Neural crest cell (in vitro differentiated cells): ENCODE measurements around a stretch of chr18.

GRCh38 chr18:35730494-35731121, 149.1 kb downstream of the GALNT1 start:
- PRO-cap: no peak

DNA sequence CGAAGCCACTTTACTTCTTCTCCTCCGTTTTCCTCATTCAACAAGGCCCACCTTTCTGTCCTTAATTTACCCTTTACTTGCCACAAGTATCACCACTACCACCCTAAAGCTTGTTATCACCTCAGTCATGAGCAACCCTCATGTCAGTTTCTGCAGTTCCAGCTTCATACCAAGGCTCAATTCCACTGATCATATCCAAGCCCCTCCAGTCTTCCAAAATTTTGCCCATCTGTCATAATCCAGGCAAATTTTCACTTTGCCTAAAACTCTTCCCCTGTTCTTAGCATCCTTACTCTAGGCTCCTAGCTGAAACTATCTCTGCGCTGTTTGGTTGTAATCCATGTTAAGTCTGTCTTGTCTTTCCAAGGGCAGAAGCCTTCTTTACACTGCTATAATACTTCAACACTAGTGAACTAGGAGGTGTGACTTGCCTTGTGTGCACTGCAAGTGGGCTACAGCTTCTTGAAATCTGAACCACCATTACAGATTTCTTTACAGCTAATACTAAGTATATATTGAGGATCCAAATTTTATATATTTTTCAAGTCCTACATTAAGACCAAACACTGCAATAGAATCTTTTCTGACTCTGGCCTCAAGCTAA, 26.1 kb downstream of the C18orf21 start:
- PRO-cap: no peak

DNA sequence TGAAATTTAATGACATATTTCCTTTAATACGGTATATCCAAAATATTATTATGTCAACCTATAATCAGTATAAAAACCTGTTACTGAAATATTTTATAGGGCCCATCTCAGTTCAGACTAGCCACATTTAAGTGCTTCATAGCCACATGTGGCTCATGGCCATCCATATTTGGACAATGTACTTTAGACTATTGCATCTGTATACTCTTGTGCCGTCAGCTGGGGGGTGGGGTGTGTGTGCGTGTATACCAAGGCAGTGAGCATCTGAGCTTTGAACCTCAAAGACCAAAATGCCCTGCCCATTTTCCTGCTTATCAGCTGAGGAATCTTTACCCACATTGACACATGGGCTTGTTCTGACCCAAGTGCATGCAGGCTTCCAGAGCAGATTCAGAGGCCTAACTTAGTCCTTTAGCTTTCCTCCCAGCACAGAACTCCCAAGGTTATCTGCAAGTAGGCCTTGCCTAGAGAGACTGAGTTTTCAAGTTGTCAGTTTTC, 11.2 kb upstream of the MOCOS start:
- PRO-cap: no peak

DNA sequence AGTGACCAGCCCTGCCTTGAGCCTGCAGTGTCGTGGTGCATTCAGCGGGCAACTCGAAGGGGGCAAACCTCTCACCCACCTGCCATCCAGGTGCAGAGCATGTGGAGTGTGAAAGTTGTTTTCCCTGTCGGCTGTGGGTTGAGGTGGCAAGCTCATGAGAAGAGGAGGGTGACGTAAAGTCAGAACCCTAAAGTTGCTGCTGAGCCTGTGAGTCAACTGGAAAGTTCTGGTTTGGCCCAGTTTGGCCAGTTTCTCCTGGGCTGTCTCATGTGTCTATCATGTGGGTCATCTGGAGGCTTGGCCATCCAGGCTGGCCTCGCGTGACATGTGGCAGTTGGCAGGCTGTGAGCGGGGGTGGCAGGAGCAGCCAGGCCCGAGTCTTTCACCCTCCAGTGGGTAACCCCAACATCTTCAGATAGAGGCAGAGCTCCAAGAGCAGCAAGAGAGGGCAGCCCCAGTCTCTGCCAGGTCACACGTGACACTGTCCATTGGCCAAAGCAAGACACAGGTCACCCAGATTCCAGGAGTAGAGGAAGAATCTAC, 51.4 kb downstream of the FHOD3 start:
- PRO-cap: no peak

GRCh38 chr18:36402779-36403131, 105.2 kb downstream of the FHOD3 start:
- PRO-cap: no peak

DNA sequence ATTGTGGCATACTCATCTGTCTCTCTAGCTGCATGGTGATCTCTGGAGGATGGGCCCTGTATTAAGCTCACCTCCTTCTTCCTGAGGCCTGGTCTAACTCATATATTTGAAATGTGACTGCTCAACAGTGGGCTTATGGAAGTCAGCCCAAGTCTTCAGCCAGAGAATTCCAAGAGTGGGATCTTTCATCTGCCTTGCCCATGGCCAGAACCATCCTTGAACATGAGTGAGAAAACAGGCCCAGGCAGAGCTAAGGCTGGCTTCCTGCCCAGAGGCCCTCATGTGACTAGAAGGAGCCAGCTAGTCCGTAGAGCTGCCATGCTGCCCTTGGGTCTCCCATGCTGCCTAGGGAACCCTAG, 203.5 kb downstream of the FHOD3 start:
- PRO-cap: no peak

- PRO-cap: no peak
These were observed 311.1 kb downstream of the CELF4 start for GRCh38 chr18:37254466-37254838.

GRCh38 chr18:37565003-37565379, 607 bp downstream of the CELF4 start:
- PRO-cap: no peak

- PRO-cap: no peak
These were observed 1888.4 kb upstream of the CELF4 start for GRCh38 chr18:39454057-39454423.

- PRO-cap: no peak
These were observed 2136.3 kb upstream of the CELF4 start for GRCh38 chr18:39701839-39702345.

GRCh38 chr18:42038754-42039186, 83.7 kb downstream of the PIK3C3 start:
- PRO-cap: no peak

DNA sequence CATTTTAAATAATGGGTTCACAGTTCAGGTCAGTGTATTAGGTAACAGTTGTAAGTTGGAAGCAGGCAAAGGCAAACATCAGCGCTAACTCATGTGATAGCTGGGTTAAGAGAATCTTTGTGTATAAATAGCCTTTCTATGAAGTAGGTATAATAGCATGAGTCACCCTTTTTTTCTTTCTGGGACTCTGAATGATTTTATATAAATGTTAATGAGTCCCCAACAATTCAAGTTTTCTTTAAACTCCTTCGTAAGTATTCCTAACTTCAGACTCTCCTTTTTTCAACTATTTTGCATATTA, 384.3 kb downstream of the PIK3C3 start:
- PRO-cap: no peak

GRCh38 chr18:43830827-43831345, 553.6 kb upstream of the SYT4 start:
- PRO-cap: no peak

- PRO-cap: no peak
These were observed 606.7 kb upstream of the SYT4 start for GRCh38 chr18:43883889-43884394.

GRCh38 chr18:44701032-44701728, 20.5 kb downstream of the SETBP1 start:
- PRO-cap: no peak

GRCh38 chr18:44725599-44726085, 45.0 kb downstream of the SETBP1 start:
- PRO-cap: no peak

DNA sequence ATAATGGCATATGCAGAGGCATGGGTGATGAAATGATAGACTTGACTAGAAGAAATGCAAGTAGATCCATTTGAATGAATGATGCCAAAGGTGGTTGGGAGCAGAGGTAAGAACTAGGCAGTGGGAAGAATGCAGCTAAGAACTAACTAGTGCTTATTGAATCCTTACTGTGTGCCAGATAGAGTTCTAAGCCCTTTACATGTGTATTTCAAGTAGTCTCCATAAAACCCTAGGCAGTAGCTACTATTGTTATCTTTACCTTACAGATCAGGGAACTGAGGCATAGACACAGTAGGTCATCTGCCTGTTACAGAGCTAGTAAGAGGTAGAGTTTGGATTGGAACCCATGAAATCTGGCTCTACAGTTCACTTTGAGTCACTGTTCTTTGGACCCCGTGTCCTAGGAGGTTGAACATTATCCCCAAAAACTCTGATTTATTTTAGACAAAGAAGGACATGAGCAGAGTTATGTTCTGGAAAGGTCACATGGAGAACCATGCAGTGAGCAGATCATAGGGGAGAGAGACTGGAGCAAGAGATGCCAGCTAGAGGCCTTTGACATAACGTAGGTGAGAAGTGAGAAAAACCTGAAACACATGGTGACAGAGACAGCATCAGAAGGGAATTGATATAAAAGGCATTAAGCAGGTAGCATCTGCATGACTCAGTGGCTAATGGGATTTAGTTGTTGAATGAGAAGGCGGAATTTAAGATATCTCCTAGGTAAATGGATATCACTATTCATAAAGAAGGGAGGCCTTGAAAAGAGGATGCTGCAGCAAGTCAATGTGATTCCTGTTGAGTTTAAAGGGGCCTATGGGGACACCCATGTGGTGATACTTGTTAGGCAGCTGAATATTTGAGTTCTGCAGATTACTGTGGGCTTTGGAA, 48.3 kb downstream of the SETBP1 start:
- PRO-cap: no peak

- PRO-cap: no peak
These were observed 425.8 kb downstream of the SETBP1 start for GRCh38 chr18:45106596-45106864.

DNA sequence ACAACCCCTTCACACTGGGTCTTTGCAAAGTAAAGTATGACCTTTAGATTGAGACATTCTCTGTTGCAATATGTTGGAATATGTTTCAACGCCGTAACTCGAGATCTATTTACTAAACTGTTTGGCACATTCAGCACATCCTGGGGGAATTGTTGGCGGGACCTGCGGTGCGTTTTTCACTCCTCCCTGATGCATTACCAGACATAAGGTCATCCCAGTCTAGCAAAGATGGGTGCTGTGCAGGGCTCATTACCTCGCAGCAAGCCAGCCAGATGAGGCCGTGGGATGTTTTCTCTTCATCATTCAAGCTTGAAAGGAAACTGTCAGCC, 290.5 kb upstream of the SLC14A2 start:
- PRO-cap: no peak

DNA sequence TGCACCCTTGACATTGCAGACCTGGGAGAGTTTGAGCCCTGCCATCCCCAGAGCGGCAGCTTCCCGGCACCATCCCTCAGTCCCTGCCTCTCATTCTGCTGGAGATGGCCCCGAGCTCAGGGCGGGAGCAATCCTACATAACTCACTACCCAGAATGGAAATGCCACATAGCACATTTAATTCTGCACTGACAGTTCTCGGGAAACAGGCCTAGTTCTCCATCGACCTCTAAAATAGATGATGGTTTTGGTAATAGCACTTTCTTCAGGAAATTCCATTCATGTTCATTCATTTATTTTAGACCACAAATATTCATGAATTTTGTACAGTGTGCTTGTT, 92.9 kb upstream of the SLC14A2 start:
- PRO-cap: no peak